Neural crest cell (in vitro differentiated cells): Measurements from ENCODE around the gene KLHL14.

GRCh38 chr18:32469190-32469646 is 1.5 kb downstream of the GAREM1 start:
- PRO-cap = no peak

GRCh38 chr18:32469759-32470032 is 986 bp downstream of the GAREM1 start:
- PRO-cap = no peak

DNA sequence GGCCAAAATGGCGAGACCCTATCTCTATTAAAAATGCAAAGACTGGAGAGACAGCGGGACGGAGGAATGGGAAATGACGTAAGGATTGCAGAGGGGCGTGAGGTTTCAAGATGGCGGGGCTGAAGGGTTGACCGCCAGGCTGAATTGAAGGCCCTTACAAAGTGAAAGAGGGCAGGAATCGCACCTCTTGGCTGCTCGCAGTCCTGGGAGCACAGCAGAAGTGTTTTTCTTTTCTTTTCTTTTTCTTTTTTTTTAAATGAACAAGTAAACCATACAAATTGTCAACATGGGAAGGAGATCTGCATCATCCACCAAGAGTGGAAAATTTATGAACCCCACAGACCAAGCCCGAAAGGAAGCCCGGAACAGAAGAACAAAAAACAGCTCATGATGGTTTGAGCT is 40.9 kb upstream of the GAREM1 start:
- PRO-cap = no peak

- PRO-cap = no peak
Observed at GRCh38 chr18:32737702-32738109, 35.1 kb downstream of the KLHL14 start.

DNA sequence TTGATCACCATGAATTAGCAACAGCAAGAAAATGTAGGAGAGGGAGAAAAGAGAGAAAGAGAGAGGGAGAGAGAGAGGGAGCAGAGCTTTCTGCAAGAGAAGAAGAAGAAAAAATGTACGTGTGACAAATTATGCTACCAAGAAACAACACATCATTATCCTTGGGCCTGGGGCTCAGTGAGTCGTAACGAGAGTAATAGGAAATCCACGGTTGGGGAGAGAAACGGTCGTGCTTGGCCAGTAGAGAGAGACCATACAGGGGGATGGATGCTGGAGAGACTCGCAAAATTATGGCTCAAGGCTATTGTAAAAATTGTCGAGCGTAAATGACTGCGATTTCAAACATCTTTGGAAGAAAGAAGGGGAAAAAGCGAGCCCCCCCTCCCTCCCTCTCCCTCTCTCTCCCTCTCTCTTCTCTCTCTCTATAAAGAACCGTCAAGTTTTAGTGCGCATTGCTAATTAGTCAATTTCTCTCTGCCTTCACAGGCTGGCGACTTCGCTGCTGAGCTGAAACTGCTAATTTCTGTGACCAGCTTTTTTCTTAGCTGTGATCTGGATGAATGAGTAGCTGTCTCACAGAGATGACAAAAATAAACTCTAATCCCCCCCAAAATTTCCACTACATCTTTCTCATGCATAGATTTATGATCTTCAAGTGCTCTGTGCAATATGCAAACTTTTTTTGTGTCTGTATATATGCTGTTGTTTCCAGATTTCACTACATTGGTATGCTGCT is at the start of gene KLHL14:
Gene KLHL14 (minus strand): TSS at position 195 of the 736 bp plus-strand sequence.
- PRO-cap = no peak

DNA sequence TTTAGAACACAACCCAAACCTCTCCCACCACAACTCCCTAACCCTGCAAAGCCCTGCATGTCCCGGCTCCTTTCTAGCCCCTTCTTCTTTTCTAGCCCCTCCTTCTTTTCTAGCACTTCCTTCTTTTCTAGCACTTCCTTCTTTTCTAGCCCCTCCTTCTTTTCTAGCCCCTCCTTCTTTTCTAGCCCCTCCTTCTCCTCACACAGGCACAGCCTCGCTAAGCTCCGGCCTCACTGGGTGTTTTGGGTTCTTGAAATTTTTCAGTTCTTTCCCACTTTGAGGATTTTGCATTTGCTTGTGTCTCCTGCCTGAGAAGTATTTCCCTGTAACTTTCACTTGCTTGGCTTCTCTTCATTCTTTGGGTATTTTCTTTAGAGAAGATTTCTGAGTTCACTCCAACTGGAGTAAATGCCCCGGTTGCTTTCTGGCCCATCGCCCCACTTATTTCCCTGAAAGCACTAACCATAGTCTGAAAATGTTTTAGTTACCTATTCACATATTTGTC is 134.2 kb upstream of the KLHL14 start:
- PRO-cap = no peak

DNA sequence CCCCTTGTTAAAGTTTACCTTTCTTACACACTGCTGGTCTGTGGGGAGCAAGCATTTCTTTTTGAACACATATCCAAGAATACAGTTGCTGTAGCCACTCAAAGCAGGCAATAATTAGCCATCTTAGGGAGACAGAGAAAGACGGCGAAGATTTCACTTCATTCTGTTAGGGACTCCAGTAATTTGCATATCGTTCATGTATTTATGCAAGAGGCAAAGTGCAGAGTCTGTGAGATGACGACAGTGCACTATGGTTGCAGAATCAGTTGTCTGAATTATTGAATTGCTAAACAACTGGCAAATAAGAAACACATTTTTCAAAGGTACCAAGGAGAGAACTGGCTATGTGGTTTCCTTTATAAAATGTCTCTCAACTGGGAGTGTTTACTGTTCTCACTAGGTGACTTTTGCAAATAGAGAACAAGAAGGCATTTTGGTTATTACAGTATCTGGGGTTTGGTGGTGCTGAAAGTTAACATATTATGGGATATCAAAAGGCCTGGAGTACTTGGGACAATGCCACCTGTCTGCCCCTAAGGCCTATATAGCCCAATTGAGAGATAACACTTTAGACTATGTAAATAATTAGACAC is 103.2 kb downstream of the NOL4 start:
- PRO-cap = no peak

- PRO-cap = no peak
Observed at GRCh38 chr18:34153664-34154172, 71.0 kb downstream of the NOL4 start.

GRCh38 chr18:34943248-34943519 is 98.0 kb upstream of the MAPRE2 start:
- PRO-cap = no peak

GRCh38 chr18:35029691-35030109 is 11.5 kb upstream of the MAPRE2 start:
- PRO-cap = no peak

- PRO-cap = no peak
Observed at GRCh38 chr18:35059980-35060548, 18.9 kb downstream of the MAPRE2 start.

GRCh38 chr18:35172425-35172982 is 68.3 kb upstream of the ZNF397 start:
- PRO-cap = no peak

DNA sequence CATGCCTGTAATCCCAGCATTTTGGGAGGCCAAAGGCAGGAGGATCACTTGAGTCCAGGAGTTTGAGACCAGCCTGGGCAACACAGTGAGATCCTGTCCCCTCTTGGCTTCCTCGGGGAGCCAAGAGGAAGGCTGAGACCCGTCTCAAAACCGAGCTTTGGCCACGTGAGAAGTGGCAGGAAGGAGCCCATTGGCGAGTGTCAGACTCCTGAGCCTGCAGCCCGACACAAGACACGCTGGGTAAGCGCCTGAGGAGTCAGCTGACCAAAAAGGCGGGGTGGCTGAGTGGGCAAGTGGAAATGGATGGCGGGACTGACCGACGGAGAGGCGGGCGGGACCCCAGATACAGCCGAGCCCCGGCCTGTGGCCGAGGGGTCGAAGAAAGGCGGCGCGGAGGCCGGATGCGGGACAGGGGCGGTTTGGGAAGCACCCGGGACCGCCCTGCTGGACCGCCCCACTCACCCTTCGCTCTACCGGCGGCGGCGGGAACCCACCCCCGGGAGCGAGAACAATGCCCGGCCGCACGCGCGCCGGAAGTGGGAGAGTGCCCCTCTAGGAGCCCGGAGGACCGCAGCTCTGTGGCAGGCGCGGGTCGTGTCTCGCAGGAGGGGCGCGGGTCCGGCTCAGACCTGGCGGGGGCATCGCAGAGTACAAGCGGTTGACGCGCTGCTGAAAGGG is 22.9 kb downstream of the ZSCAN30 start:
- PRO-cap = no peak

GRCh38 chr18:35340163-35341436 is 3.6 kb downstream of the ZNF24 start:
- PRO-cap = no peak

DNA sequence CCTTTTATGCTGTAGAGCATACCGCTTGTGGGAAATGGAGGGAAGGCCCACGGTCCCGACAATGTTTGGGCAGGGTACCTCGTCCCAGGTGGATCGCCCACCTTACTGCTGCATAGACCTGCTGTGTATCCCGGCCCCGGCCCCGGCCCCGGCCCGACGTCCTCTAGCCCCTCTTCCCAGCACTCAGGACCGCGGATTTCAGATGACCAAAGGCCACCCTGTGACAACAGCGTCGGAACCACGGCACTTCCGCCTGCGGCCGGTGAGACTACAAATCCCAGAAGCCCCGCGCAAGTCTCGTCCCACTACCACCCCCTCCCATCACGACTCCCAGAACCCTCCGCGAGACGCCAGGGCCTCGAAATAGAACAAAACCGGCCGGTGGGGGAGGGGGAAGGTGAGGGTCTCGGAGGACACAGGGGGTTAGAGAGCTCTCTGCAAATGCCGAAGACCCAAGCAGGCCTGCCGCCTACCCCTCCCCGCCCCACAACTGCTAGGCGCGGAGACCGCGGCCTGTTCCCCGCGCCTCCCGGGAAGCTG is 428 bp downstream of the ZNF24 start:
- PRO-cap = bidirectional peak, plus-strand start at position 400 of the sequence, minus-strand start at position 119 of the sequence

DNA sequence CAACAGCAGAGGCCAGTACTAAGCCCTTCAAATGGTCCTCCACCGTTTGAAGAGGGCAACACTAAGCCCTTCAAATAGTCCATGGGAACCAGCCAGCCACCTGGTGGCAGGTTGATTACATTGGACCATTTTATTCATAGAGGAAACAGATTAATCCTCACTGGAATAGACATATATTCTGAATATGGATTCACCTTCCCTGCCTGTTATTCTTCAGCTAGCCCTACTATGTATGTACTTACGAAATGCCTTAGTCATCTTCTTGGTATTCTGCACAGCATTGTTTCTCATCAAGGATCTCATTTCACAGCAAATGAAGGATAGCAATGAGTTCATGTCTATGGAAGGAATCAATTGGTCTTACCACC is 10.0 kb upstream of the ZNF396 start:
- PRO-cap = no peak

DNA sequence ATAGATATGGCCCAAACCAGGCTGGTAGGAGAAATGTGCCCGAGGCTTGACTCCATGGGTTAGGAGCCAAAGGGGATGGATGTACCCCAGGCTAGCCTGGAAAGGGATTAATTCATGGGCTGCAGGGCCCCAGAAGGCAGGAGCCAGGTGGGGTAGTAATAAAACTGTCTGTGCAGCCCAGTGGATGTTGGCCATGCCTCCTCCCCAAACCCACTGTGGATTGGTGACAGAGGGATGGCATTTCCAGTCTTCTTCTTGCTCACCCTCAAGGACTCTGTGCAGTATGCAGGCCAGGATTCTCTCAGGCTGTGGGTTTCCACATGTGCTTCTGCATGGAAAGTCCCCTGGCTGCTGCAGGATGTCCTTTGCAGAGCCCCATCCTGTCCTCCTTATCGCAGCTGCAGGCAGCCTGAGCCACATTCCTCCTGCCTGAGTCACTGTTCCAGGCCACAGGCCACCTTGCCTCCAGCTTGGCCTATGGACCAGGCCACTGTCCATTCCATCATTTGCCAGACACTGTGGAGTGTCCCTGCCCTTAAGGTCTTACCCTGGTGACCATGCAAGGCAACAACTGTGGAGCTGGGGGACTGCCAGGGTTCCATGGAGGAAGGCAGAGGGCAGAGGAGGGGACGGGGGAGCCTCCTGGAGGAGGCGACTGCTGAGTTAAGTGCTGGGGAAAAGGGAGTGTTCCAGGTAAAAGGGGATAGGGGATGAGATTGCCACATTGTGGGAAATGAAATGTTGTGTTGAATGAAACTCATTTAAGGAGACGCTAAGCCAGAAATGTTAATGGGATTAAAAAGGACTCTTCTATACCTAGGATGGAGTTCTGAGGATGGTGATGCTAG is 38.9 kb downstream of the INO80C start:
- PRO-cap = no peak

DNA sequence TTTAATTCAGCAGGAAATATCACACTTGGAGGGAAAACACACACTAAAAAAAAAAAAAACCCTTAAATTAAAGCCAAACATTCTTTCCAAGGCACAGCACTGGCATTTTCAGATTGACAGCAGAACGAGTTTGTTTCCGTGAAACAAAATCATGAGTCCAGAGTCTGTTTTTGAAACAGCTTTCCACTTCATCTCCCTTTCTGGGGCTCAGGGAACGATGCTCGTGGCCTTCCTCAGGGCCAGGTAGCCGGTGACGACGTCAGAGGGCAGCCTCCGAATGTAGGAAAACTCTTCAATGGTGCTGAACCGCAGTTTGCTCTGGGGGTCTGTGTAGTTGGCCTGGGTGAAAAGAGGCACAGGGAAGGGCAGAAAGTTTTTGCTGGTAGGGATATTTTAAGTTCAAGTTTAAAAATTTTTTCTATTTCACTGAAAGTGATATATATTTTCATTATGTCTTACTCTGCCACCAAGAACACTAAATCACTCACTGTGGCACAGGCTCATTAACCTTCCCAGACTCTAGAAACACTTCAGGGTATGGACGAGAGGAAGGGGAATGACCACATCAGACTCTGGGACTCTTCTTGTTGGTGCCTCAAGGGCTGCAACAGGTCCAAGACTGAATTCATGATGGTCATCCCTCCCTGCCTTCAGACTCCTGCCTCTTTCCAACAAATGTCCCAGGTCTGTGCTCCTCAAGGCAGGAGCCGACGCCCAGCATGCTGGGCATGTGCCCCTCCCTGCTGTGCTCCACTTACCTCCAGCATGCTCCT is 29.2 kb downstream of the INO80C start:
- PRO-cap = no peak

- PRO-cap = no peak
Observed at GRCh38 chr18:35513497-35514046, 15.8 kb upstream of the INO80C start.

DNA sequence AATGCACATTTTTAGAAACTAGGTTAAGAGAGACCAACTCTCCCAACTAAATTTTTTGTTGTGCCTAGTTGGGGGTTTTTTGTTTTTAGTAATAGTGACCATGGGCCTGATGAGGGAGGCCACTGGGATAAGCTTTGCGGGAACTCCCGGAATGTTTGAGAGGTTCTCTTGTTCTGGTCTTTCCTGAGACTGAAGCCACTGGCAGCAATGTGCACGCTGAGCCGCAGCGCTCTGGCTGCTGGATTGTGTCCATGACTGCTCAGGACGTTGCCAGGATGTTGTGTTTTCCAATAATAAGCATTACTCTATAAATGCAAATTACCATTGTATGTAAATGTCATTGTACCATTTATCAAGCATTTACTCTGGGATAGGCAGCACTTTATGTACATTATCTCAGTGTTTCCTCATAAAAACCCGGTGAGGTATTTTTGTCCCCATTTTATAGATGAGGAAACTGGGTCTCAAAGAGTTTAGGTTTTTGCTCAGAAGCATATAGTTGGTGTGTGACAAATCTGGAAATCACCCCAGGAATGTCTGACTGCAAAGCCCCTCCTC is 126.2 kb downstream of the GALNT1 start:
- PRO-cap = no peak